Melanocyte of skin (primary cell): ENCODE measurements around the genes C4orf45 and MSMO1.

DNA sequence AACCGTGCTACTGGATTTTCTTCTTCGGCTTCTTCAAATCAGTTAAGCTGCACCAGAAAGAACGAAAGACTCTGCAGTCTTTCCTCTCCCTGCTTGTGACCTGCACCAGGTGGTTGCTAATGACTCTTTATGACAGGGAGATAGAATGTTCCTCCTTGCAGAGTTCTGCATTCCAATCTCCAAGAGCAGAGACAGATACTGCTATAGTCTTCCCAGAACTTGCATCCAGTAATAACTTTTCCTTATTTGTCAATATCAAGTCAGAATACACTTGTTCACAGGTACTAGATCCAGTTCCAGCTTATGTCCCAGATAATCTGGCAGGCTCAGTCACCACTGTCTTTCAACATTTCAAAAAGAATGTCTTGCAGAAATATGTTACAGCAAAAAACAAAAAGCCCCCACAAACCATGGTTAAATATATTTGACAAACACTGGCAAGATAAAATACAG, at the start of gene C4orf45:
Gene C4orf45 (minus strand): TSS at position 121 of the 453 bp plus-strand sequence.
- CAGE, long polyA plus RNA, 2 experiments = no peak in any of the 2 experiments

DNA sequence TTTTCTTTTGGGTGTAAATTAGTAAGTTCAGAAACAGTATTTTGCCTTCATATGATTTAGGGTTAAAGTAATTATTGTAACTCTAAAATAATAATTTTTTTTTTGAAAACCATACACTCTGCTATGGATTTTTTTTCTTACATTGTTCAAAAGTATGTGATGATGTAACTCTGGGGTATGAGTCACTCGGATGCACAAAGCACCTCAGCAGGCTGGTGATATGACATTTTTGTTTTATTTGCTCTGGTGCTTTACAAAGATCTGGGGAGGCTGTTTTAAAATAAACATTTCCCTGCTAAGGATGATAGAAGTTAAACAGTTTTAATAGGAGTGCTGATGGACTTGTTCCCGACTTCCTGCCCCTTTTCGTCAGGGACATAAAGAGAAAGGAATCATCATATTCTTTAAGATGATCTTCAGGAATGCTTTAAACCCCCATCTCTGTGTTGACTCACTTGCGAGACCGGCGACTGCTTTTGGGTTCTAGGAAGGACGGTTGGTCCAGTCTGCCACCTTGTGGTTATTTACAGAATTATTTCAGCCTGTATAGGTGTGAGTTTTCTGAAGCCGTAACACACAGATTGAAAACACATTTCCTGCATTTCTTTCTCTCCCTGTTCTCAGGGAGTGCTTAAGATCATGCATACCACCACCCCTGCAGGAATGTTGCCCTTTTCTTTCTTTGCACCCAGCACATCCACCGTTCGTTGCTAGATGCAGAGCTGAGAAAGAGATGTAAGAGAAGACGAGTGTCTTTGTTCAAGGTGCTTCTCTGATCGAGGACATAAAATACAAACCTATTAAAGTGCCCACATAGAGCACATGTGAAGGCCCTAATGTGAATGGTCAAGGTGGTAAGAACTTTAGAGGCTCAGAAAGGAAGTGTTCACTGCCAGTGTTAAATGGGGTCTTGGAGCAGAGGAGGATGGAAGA, 72.6 kb downstream of the RAPGEF2 start:
- CAGE, long polyA plus RNA, 2 experiments = no peak in any of the 2 experiments

DNA sequence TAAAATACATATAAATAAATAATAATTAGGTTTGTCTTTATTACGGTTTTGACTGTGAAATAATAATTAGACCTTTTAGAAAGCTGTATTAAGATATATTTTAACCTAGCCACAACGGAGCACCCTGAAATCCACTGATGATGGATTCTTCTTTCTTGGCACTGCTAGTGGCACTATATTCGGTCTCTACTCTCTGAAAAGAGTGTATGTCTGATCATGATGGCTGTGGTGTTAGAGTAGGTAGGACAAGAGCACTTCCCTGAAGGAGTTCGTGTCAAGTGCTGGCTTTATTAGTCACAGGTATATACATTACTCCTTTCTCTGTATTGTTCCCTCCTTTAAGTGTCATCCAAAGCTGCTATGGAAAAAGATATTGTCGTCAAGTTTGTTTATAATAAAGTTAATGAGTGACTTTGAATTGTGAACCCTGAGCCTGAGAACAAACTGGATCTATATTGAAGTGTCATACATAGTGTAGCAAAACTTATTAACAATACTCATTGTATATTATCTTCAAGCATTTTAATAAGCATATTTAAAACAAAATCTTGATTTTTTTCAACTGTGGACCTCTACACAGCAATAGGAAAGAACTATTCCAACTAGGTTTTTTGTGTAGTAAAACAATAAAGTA, 177.5 kb downstream of the RAPGEF2 start:
- CAGE, long polyA plus RNA, 2 experiments = no peak in any of the 2 experiments

DNA sequence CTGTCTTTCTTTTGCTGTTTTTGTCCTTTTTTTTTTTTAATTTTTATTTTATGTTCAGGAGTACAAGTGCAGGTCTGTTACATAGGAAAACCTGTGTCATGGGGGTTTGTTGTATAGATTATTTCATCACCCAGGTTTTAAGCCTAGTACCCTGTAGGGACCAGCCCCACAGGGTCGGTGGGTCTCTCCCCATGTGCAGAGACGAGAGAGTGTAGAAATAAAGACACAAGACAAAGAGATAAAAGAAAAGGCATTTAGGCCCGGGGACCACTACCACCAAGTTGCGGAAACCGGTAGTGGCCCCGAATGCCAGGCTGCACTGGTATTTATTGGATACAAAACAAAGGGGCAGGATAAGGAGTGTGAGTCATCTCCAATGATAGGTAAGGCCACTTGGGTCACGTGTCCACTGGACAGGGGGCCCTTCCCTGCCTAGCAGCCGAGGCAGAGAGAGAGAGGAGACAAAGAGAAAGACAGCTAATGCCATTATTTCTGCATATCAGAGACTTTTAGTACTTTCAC, 212.5 kb downstream of the RAPGEF2 start:
- CAGE, long polyA plus RNA, 2 experiments = no peak in any of the 2 experiments

DNA sequence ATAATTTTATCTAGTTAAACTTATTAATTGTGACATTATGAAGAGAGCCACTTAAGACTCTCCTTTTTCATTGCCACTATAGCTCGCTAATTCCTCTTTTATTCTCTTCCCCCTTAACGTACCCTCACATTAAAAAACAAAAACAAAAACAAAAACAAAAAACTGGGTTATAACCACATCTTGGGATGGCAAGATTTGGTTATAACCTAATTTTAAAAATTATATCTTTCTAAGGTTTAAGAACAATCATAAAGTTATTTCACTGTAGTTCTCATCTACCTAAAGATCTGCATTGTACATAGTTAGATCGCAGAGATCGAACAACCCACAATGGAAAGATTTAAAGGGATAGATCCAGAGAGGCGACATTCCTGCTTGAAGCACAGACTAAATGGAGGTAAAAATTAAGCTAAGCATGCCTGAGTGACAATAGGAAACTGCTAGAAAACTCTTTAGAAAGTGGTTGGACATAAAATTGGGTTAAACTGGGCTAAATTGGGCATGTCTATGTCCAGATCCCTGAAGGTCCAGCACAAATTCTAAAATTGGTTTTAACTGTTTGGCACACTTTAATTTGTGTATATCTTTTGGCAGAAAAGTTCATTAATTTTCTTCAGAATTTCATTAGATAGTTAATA, 6.4 kb downstream of the NAF1 start:
- CAGE, long polyA plus RNA, 2 experiments = no peak in any of the 2 experiments

DNA sequence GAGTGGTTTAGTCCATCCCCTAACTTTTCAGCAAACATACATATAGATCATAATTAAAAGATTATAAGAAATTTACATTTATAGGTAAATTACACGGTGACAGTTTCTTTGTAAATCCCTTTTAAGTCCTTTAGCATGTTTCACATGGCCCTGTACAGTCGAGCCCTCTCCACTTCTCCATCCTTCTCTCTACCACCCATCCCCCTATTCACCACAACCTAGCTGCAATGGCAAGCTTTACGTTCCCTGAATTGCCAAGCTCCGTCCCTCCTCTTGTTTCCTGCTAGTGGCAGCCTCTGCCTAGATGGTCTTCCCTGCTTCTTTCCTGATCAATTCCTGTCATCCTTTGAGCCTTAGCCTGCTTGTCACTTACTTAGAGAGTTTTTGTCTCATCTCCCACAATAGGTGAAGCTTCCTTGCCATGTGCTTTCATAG, 116.2 kb downstream of the TMA16 start:
- CAGE, long polyA plus RNA, 2 experiments = no peak in any of the 2 experiments

DNA sequence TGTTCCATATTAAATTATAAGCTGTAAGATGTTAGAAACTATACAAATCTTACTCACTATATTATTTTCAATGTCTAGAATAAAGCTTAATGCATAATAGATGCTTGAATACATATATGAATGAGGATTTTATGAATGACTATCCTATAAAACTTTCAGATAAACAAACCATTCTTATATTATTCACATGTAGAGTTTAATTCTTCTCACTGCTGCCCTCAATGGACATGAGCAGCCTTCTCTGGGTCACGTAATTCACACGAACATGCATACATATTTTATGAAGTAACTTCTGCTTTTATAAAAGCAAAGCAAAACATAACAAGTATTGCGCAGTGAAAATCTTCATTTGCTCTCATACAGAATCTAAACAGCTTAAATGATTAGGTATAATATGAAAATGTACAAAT, 116.6 kb downstream of the TMA16 start:
- CAGE, long polyA plus RNA, 2 experiments = no peak in any of the 2 experiments

DNA sequence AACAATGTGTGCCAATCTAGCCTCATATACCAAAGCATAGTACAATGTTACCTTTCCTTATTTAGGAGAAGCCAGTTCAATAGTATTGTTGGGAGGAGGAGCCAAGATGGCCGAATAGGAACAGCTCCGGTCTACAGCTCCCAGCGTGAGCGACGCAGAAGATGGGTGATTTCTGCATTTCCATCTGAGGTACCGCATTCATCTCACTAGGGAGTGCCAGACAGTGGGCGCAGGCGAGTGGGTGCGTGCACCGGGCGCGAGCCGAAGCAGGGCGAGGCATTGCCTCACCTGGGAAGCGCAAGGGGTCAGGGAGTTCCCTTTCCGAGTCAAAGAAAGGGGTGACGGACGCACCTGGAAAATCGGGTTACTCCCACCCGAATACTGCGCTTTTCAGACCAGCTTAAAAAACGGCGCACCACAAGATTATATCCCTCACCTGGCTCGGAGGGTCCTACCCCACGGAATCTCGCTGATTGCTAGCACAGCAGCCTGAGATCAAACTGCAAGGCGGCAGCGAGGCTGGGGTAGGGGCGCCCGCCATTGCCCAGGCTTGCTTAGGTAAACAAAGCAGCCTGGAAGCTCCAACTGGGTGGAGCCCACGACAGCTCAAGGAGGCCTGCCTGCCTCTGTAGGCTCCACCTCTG, 33.0 kb downstream of the MARCHF1 start:
- CAGE, long polyA plus RNA, 2 experiments = no peak in any of the 2 experiments

GRCh38 chr4:165136460-165136963, 23.9 kb upstream of the TMEM192 start:
- CAGE, long polyA plus RNA, 2 experiments = no peak in any of the 2 experiments

- CAGE, long polyA plus RNA, 2 experiments = no peak in any of the 2 experiments
Observed at GRCh38 chr4:165208817-165209384, 1.5 kb downstream of the KLHL2 start.

- CAGE, long polyA plus RNA, 2 experiments = no peak in any of the 2 experiments
Observed at GRCh38 chr4:165215137-165215650, 7.8 kb downstream of the KLHL2 start.

DNA sequence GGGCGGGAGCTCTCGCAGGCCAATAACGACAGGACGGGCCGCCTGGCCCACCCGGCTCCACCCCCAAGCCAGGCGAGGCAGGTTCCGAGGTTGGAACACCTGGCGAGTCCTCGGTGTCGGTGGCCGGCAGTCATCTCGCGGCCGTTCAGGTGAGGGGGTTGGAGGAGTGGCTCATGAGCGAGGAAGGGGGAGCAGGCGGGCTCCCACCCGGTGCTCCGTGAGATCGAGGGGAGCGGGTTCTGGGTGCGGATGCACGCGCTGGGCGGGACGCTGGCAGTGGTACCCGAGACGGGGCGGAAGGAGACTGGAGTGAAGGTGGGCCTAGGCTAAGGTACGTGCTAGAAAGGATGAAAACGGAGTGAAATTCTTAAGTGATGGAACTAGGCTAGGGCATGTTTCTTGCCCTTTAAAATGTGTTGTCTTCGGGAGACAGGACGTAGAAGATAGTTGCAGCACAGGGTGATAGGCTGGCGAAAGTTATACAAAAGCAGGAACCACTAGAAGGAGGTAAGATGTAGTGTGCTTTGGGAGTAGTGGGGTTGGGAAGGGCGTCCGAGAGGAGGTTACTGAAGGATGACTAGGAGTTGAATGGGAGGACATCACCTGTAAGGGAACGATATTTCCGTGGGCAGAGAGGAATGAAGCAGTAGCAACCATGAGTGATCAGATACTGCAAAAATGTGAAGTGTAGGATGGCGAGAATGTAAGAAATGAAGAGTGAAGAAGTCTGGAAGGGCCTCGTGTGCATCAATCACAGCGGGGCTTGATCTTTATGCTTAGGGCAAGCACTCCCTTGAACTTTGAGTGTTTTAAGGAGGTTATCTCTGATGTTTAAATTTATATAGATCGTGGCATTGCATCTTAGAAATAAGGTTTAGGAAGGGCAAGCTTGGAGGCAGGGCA, at the start of gene MSMO1:
Gene MSMO1 (plus strand): TSS at position 54 of the 903 bp plus-strand sequence.
- CAGE, long polyA plus RNA, 2 experiments = start-site peak on the plus strand in 1 of 2 experiments, centred at position 205 of the sequence, 294 to 803 reads per replicate

DNA sequence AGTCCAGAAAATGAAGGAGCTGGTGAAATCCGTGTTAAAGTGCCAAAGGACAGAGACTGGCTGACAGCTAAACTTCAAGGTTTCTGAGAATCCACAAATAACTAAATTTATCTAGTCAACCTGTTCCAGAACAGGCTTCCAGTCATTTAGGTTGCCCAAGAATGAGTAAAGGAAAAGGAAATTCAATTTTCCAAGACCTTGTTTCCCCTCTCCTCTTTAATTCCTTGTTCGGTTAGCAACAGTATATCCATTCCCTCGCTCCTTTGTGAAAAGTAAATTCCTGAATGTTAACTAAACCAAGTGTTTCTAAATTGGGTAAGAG, 1.0 kb downstream of the MSMO1 start:
- CAGE, long polyA plus RNA, 2 experiments = no peak in any of the 2 experiments

GRCh38 chr4:165330974-165331879, 3.8 kb downstream of the MSMO1 start:
- CAGE, long polyA plus RNA, 2 experiments = no peak in any of the 2 experiments

DNA sequence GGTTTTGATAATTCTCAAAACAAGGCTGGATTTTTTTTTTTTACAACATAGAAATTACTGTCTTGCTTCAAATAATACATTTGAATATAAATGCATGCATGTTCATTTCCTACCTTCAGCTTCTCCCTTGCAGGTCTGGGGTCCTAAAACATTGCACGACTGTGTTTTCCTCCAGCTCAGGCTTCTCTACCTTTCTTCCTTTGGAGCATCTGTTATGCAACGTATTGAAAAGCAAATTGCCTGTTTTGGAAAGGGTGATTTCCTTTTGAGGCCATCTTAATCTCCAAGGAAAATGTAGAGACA, 115.6 kb upstream of the TLL1 start:
- CAGE, long polyA plus RNA, 2 experiments = no peak in any of the 2 experiments

DNA sequence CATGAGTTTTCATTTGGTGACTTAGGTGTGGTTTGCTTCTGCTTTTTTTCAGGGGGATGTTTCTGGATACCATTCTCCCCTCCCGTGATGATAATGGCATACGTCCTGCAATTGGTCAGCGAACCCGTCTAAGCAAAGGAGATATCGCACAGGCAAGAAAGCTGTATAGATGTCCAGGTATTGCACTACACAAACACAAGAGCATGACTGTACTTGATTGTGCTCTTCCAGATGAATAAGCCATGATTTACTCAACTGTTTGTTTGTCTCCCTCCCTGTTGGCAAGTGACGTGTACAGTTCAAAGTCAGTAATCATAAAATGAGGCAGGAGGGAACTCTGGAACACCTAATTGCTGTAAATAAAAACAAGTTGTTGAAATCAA, 141.3 kb downstream of the TLL1 start:
- CAGE, long polyA plus RNA, 2 experiments = no peak in any of the 2 experiments

DNA sequence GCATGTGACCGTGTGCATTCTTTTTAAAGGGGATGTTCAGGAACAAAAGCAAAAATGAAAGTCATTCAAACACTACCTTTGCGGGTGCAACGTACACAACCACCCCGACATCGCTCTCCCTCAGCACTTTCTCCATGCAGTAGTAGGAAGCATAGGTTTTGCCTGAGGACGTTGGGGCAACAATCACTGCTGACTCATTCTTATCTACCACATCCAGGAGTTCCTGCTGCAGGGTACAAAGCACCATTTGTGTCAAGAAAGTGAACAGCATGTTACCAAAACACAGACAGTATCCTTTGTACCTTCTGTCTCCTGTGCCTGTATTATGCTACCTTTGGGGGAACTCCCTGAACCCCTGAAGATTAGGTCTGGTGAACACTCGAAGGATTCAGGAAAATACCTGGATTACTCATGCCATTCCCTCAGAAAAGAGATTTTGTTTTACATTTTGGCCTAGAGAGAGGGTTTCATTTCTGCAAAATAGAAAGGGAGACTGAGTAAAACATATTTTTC, 58.6 kb downstream of the DDX60L start:
- CAGE, long polyA plus RNA, 2 experiments = no peak in any of the 2 experiments

DNA sequence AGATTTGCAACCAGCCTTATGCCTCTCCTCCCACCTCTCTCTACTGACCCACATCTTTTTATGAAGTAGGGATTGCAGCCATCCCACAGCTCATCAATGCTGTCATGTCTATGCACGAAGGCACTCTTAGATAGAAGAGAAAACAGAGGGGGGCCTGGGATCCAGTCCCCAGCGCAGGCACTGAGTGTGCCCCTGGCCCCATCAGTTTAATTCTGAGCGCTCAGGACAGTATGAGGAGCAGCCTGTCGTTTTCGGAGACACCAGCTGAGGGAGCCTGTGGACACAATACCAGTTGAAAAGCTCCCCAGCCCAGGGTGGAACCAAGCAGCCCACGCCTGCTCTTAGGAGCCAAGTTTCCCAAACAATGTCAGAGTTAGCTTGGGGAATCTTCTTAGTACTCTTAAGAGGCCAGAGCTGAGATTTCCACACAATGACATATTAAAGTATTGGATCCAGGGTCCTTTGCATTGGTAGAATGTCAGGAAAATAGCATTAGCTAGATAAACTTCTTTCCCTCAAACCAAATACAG, 88.7 kb downstream of the PALLD start:
- CAGE, long polyA plus RNA, 2 experiments = no peak in any of the 2 experiments

- CAGE, long polyA plus RNA, 2 experiments = no peak in any of the 2 experiments
Observed at GRCh38 chr4:168632491-168633456, 135.9 kb downstream of the PALLD start.

DNA sequence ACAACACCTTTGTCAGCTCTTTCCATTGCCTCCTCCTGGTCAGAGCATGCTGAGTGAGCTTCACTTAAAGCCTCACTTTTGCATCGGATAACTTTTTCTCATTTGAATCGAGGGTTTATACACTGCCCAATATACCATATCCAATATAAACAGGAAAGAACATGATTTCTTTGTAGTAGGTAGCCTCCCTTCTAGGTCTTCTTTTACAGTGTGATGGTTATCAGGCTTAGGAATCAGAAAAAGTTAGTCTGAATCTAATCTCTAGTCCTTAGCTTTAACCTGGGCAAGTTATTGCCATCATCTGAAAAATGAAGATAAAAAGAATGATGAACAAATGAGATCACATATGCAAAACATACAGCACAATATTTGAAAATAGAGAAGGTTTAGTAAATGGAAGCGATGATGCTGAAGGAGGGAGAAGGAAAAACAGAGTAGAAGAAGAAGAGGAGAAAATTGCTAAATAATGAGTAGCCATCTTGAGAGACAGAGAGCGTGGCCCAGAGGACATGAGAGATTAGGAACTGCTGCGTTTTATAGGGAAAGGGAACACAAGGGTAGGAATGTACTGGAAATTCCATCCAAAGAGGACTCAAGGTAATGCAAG, 245.1 kb downstream of the CBR4 start:
- CAGE, long polyA plus RNA, 2 experiments = no peak in any of the 2 experiments